ENCODE results near the genes EHD4, PLA2G4D, PLA2G4F and TTBK2.

GRCh38 chr15:41559418-41559796 is 395 bp downstream of the TYRO3 start:
- PRO-cap = no peak

- PRO-cap = no peak
These were observed 8.8 kb downstream of the TYRO3 start for GRCh38 chr15:41567746-41568261.

DNA sequence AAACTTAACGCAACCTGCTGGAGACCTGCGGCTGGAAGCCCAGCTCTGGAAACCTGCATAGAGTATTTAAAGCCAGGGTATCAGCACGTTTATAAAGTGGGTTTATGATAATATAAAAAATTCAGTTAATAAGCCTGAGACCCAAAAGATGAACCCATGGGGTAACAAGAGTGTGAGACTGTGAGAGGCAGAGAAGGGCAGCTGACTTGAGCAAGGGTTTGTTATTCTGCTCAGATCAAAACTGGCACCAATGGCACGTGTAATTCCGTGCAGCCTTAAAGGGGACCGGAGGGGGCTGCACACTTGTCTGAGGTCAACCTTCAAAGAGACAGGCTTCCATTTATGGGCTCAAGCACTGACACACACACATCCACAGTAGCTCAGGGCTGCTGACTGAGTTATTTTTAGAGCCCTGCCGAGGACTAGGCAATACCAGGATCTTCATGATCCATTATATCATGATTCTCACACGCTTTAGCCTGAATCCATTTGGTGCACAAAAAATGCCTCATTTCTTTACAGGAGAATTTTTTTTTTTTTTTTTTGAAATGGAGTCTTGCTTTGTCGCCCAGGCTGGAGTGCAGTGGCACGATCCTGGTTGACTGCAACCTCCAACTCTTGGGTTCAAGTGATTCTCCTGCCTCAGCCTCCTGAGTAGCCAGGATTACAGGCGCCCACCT is 20.5 kb upstream of the SPTBN5 start:
- PRO-cap = no peak

GRCh38 chr15:41936499-41937605 is 35.5 kb downstream of the EHD4 start:
- PRO-cap = no peak

DNA sequence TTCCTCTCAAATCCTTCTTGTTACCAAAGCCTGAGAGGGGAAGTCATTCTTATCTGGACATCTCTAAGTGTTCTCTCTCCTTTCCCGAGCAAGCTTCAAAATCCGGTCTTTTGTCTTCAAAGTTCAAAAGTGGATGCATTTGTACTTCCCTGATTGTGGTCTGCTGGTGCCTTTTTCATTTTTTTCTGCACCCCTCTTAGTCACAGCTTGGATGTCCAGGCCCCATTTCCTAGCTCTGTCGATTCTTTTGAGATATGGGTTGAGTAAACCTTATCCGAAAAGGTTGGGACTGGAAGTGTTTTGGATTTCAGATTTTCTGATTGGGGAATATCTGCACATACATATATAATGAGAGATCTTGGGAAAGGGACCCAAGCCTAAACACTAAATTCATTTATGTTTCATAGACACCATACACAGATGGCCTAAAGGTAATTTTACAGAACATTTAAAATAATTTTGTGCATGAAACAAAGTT is 34.7 kb downstream of the EHD4 start:
- PRO-cap = no peak

DNA sequence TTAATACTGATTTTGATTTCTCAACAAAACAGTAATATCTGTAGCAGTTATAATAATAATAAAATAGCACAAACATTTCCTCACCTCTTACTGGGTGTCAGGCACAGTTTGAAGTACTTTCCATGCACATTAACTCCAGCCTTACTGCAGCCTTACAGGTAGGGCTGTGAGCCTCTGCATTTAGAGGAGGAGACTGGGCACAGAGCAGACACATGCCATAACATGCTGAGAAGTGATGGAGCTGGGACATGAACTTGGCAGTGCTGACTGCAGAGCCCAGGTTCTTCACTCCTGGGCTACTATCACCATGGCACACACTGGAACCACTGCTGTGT is 25.5 kb downstream of the EHD4 start:
- PRO-cap = no peak

DNA sequence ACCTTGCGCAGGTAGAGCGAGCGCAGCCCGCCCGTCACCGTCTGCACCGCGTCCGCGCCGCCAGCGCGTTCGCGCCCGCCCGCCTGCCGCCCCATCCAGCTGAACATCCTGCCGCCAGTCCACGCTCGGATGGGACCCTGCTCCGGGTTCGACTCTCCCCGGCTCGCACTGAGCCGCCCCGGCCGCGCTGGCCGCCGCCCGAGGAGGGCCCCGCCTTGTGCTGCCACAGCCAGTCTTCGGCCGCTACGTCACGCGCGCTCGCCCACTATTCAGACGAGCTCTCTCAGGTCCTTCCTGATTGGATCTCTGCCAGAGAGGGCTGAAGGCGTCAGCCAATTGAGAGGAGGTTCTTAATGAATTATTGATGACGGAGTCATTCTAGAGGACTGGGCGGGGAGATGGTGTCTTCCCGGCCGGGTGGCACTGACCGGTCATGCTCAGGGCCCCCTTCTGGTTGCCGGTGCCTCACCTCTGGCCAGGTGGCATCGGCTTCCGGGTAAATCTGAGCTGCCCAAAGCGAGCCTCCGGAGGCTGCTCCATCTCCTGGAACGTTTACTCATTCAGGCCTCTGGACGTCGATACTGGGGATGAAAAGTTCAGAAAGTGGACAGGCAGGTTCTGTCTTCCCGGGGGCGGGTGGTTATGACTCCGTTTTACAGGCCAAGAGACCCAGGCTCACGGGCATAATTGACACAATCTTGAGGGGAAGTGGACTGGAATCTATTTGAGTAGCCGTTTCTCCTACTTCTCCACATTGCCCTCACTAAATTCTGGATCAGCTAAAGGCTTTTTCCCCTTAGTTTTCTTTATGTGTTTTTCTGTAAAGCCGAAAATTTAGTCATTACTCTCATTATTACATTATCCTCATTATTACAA is at the start of gene EHD4:
TSS of gene EHD4 (minus strand) at position 170 of the 876 bp plus-strand sequence.
- PRO-cap = bidirectional peak, plus-strand start at position 652 of the sequence, minus-strand start at position 170 of the sequence

DNA sequence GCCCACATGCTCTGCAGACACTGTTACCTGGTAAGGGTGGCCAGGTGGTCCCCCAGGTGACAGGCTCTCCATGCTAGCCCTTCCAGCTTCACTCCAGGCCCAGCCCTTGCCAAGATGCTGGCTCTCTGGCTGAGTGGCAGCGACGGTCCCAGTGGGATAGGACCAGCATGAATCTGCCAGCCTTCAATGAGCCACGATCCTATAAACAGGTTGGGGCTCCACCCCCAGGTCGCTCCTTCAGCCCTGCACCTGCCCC is at the start of gene PLA2G4D:
TSS of gene PLA2G4D (minus strand) at position 175 of the 256 bp plus-strand sequence.
- PRO-cap = no peak

- PRO-cap = no peak
These were observed 13.0 kb upstream of the PLA2G4D start for GRCh38 chr15:42107372-42107815.

- PRO-cap = no peak
These were observed at the start of gene PLA2G4F for GRCh38 chr15:42156471-42157018. Gene PLA2G4F, minus strand, starts transcription at chr15:42156636.

DNA sequence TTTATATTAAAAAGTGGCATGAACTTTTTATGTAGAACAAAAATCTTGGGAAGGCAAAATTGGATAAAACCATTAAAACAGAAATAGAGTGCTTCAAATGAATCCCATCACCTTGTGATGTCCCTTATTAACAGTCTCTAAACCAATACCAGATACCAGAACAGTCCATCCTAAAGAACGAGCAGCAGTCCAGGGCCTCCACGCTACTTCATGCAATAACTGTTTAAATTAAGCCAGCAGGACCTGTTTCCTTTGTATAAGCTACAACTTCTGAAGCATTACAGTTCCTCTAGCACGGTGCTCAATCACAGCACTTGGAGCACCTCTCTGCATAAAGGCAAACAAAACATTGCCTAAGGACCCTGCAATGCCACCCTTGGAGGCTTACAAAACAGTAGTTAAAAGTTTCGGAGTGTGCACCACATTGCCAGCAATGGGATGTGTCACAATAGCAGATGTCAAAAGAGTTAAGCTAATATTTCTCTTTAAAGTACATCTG is 2.5 kb upstream of the VPS39 start:
- PRO-cap = no peak

DNA sequence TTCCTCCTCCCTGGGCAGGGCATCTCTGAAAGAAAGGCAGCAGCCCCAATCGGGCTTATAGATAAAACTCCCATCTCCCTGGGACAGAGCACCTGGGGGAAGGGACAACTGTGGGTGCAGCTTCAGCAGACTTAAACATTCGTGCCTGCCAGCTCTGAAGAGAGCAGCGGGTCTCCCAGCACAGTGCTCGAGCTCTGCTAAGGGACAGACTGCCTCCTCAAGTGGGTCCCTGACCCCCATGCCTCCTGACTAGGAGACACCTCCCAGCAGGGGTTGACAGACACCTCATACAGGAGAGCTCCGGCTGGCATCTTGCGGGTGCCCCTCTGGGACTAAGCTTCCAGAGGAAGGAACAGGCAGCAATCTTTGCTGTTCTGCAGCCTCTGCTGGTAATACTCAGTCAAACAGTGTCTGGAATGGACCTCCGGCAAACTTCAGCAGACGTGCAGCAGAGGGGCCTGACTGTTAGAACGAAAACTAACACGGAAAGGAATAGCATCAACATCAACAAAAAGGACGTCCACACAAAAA is 28.6 kb upstream of the TMEM87A start:
- PRO-cap = no peak

DNA sequence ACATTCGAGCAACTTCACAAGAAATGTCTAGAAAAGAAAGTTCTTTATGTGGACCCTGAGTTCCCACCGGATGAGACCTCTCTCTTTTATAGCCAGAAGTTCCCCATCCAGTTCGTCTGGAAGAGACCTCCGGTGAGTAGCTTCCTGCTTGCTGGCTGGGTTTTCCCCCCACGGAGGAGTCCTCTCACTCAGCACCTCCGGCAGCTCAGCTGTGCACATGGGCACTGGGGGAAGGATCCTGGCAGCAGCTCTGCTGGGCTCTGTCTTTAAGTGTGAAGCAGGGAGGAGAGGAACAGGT is 631 bp downstream of the CAPN3 start:
- PRO-cap = no peak

- PRO-cap = no peak
These were observed 52.5 kb downstream of the CAPN3 start for GRCh38 chr15:42411603-42412444.

GRCh38 chr15:42605203-42605645 is 29.8 kb downstream of the STARD9 start:
- PRO-cap = no peak

- PRO-cap = no peak
These were observed 8.8 kb upstream of the CDAN1 start for GRCh38 chr15:42745537-42746284.

DNA sequence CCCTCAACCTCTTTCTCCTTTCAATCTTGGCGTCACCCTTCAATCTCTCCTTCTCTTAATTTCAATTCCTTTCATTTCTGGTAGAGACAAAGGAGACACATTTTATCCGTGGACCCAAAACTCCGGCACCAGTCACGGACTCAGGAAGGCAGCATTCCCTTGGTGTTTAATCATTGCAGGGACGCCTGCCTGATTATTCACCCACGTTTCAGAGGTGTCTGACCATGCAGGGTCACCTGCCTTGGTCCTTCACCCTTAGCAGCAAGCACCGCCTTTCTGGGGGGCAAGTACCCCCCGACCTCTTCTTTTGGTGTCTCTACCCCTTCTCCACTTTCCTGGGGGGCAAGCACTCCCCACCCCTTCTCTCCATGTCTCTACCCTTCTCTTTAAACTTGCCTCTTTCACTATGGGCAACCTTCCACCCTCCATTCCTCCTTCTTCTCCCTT is 35.2 kb downstream of the TTBK2 start:
- PRO-cap = no peak

DNA sequence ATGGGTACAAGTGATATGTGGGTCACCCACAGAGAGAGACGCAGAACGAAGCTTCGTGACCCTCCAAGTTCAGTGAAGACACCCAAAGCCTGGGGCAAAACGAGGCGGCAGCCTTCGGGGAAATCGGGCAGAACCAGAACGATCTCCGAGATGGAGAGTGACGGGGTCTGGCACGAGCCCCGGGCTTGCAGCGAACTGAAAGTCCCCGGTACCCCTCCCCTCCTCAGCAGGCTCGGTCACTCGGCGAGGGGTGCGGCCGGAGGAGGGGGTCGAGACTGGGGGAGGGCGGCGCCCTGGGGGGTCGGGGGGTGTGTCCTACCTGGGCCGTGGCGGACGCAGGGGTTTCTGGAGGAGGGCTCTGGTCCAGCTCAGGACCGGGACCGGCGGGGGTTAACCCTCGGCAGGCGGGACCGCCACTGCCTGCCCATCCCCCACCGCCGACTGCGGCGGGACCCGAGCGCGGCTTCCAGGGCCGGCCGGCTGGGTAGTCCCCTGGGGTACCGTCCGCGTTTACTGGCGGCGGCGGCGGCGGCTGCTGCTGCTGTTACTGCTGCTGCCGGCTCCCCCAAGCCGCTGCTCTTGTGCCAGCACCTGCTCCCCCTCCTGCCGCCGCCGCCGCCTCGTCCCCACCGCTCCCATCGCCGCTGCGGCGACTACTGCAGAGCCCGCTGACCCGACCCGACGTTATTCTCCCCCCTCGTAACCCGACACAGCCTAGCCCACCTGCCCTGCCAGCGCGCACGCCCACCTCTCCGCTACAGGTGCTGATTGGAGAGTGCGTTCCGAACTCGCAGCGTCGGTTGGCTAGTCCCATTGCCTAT is at the start of gene TTBK2:
TSS of gene TTBK2 (minus strand) at position 660 of the 821 bp plus-strand sequence.
- PRO-cap = bidirectional peak, plus-strand start outside the sequence, minus-strand start at position 658 of the sequence

GRCh38 chr15:42920940-42921207 is 296 bp upstream of the TTBK2 start:
- PRO-cap = bidirectional peak, plus-strand start at chr15:42921126, minus-strand start at chr15:42920776

- PRO-cap = unidirectional peak, plus-strand start at chr15:43127967
These were observed 5.6 kb upstream of the TMEM62 start for GRCh38 chr15:43127640-43128267.

Data from Calu3 (cell line).